Calu3 (cell line): ENCODE results near the gene CR1.

DNA sequence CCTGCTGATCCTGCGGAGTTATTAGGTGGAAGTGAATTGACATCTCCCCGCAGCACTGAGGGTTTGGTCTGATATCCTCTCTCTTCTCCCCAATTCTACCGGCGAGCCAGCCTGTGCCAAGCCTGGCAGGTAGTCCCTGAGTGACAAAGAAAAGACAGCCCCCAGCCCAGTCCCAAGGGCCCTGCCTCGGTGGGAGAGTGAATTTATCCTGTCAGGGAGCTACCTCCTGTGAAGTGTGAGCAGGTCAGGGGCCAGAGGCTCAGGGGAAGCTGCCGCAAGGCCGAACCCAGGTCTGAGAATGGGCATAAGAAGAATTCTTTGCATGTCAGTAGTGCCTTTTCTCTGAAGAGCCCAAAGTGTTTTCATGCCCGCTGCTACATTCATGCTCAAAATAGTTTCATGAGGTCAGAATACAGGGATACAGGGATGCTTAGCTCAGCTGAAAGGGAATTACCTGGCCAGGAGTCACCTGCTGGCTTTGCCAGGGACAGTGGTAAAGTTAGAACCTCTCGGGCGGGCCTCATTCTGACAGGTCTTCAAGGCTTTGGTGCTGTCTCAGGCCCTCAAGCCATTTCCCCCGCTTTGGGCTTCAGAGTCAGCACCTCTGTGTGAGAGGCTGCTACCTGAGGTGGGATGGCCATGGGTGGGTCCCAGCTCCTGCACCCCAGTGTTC lies 5.3 kb downstream of the RASSF5 start:
- PRO-cap = no peak

DNA sequence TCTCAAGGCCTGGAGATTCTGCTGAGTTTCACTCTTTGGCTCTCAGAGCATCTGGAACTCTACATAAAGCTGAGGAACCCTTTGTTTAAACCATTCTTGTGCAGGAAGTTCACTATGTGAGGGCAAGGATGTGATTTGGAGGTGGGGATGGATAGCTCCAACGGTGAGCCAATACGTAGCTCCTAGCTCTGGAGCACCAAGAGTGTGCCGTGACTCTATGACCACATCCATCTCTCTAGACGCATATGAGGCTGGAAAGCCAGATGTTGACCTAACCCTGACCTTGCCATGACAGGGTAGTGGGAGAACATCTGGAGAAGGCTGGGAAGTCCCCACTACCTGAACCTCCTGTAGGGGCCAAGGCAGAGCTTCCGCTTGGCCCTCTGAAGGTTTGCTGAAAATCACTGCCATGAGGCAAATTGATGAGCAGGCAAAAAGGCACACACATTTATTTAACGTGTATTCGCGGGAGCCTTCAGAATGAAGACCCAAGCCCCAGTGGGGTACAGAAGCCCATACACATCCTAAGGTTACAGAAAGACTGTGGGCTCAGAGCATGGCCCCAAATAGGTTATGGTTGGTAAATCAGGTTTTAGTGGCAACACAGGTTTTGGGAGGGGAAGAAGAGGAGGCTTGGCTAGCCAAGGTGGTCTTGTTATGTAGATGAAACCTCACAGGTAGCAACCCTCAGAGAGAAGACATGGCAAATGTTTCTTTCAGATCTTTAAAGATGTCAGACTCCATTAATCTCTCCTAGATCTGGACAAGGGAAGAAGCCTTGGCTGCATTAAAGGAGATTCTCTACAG lies 43.3 kb downstream of the EIF2D start:
- PRO-cap = no peak

DNA sequence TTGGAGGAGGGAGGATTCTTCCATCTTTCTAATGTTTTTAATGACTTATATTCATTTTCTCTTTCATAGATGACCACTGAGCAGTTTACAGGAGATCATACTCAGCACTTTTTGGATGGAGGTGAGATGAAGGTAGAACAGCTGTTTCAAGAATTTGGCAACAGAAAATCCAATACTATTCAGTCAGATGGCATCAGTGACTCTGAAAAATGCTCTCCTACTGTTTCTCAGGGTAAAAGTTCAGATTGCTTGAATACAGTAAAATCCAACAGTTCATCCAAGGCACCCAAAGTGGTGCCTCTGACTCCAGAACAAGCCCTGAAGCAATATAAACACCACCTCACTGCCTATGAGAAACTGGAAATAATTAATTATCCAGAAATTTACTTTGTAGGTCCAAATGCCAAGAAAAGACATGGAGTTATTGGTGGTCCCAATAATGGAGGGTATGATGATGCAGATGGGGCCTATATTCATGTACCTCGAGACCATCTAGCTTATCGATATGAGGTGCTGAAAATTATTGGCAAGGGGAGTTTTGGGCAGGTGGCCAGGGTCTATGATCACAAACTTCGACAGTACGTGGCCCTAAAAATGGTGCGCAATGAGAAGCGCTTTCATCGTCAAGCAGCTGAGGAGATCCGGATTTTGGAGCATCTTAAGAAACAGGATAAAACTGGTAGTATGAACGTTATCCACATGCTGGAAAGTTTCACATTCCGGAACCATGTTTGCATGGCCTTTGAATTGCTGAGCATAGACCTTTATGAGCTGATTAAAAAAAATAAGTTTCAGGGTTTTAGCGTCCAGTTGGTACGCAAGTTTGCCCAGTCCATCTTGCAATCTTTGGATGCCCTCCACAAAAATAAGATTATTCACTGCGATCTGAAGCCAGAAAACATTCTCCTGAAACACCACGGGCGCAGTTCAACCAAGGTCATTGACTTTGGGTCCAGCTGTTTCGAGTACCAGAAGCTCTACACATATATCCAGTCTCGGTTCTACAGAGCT lies 12.3 kb downstream of the DYRK3 start:
- PRO-cap = no peak

DNA sequence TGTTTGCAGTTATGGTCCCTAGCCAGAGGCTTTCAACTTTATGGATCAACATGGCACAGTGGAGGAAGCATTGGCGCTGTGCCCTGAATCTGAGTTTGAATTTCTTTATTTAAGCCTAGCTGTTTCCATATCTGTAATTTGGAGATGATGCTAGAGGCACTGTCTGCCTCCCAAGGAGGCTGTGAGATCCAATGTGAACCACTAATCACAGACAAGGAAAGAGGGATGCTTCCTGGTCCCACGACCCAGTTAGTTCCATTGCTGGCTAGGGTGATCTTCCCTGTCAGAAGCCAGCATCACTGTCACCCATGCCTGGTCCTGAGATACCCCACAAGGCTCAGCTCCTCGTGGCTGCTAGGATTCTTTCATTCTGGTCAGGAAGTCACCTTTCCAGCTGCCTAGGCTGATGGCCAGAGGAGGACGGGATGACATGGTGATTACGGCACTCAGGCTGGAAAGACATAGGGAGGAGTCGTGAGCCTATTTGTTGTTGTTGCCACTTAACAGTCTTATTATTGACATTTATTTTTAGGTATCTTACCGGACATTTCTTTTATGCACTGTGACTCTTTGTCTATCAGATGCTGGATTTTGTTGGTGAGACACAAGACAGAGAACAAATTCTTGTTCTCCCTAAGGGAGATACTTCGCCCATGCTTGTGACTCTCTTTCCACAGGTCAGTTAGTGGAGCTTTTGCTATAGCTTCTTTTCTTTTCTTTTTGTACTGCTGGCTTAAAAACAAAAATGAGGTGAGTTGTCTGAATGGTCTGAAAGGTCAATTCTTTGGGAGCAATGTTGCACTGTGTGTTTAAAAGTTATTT lies 20.0 kb upstream of the MAPKAPK2 start:
- PRO-cap = no peak

DNA sequence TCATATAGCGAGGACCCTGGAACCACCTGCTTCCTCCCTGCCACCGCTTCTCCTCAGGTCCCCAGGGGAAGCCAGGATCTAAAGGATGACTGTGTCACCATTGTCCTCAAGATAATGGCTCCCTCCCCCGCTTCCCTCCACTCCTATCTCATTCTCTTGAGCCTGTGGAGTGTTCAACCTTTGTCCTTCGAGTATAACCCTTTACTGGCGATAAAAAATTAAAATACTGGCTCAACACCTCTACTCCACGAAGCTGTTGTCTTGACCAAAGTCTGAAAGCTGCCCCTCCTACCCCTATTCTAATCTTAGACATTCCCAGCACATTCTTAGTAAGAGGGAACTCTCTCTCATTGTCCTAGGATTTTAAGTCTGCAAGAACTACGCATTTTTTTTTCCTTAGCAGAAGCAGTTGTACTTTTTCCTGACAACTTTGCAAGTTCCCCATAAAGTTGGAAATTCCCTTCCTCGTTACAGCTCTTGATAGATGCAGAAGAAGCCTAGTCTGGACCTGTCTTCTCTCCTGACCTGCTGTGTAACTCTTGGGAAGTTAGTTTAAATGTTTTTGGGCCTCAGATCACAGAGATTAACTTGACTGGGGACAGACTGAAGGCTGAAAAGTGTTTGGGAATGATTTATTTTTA lies 12.5 kb upstream of the MAPKAPK2 start:
- PRO-cap = no peak

GRCh38 chr1:206674854-206675344 lies 9.8 kb upstream of the MAPKAPK2 start:
- PRO-cap = no peak

GRCh38 chr1:206685173-206686123 lies 743 bp downstream of the MAPKAPK2 start:
- PRO-cap = bidirectional peak, plus-strand start at chr1:206685392, minus-strand start at chr1:206685243; bidirectional peak, plus-strand start at chr1:206685771, minus-strand start at chr1:206685589; bidirectional peak, plus-strand start at chr1:206686040, minus-strand start at chr1:206685848

- PRO-cap = no peak
Observed at GRCh38 chr1:206710093-206710485, 25.4 kb downstream of the MAPKAPK2 start.

GRCh38 chr1:206715621-206716837 lies 31.3 kb downstream of the MAPKAPK2 start:
- PRO-cap = no peak

- PRO-cap = bidirectional peak, plus-strand start at chr1:206909357, minus-strand start at chr1:206909177; bidirectional peak, plus-strand start at chr1:206909639, minus-strand start at chr1:206909577
Observed at GRCh38 chr1:206908798-206910276, 12.1 kb downstream of the IL24 start.

- PRO-cap = no peak
Observed at GRCh38 chr1:206992707-206993265, 22.5 kb upstream of the FCAMR start.

DNA sequence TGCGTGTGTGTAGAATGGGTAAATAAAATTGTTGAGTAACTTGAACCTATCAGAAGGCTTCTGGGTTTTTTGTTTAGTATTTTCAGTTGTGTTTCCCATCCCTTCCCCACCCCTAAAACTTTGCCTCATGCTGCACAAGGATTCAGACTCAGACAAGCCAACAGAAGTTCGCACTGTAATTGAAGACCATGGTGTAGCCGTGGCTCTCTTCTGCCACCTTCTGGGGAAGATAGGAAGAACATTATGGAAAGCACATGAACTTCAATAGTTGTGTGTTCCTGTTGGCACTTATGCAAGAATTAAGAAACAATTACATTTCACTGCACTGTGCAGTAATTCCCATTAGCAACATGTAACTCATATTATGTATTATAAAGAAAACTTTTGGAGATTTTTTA lies 10.9 kb upstream of the C4BPB start:
- PRO-cap = no peak

- PRO-cap = unidirectional peak, plus-strand start at chr1:207334751
Observed at GRCh38 chr1:207334235-207334864, 12.9 kb downstream of the CD55 start.

GRCh38 chr1:207334865-207335566 lies 13.5 kb downstream of the CD55 start:
- PRO-cap = no peak

GRCh38 chr1:207359889-207360480 lies 38.5 kb downstream of the CD55 start:
- PRO-cap = no peak

GRCh38 chr1:207363216-207364350 lies 42.1 kb downstream of the CD55 start:
- PRO-cap = no peak

GRCh38 chr1:207495751-207496970 lies at the start of gene CR1:
Gene CR1 (plus strand): TSS chr1:207496157.
- PRO-cap = no peak

DNA sequence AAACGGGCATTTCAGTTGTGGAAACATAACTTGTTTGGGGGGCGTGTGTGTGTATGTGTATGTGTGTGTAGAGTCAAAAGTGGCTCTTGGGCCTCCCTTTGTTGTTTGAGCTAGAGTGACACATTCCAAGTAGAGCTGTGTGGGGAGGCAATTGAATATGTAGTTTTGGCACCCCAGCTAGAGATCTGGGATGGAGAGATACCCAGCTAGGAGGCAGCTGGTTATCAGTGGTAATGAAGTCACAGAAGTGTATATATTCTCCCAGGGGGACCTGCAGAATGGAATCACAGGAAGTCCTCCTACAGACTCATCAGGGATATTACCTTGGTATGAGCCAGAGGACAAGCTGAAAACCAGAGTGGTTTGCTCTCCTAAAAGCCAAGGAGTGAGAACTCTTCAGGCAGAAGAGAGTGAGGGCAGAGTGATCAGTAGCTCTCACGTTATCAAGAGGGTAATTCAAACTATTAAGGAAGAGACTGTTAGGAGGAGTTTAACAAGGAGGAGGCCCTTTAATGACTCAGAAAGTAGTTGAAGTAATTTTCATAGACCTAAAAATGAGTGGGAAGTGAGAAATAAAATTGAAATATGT lies 5.1 kb downstream of the CR1L start:
- PRO-cap = no peak

GRCh38 chr1:207818897-207819796 lies 67.3 kb downstream of the CD46 start:
- PRO-cap = no peak

- PRO-cap = no peak
Observed at GRCh38 chr1:207831818-207832345, 79.0 kb downstream of the CD34 start.